Fibroblast of the aortic adventitia (primary cell): ENCODE data around the gene RHEB.

DNA sequence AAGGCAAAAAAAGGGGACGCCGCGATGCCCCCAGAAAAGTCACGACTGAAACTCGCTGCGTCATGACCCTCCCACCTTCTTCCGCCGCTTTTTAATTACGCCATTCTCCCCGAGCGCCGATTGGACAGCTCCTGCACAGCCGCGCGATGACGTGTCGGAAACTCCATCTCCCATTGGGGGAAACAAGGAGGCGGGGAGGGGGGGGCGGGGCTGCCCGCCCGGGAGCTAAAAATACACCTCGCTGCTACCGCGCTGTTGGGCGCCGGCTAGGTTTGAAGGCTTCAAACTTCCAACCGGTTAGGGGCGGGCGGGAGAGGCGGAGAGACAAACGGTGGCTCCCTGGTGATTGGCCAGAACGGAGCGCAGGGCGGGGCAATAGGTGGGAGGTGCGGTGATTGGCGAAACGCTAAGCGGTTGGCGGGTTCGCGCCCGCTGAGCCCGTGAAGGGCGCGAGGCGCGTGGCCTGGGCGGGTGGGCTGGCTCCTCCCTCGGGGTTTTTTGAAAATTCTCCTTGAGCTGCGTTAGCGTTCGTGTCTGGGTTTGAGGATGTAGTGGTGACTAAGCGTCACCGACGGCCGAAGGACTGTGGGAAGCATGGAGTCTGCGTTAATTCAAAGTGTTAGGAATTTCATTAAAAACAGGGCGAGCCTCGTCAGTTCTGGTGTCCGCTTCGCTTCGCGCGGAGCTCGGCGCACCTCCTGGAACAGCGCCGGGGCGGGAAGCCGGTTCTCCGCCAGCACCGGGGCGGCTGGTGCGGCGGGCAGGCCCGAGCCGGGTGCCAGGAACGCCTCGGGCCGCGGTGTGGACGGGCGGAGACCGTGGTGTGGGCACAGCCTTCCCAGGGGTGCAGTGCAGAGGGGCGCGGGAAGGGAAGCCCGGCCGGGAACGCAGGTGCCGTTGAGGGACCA lies at the start of gene RHEB:
RHEB (minus strand) TSS at position 73 of the 908 bp plus-strand sequence.
- CAGE, long polyA plus RNA, result no peak

- CAGE, long polyA plus RNA, result no peak
These were observed 18.5 kb upstream of the RHEB start for GRCh38 chr7:151538205-151538643.

- CAGE, long polyA plus RNA, result no peak
These were observed 40.5 kb upstream of the RHEB start for GRCh38 chr7:151560199-151560669.

- CAGE, long polyA plus RNA, result no peak
These were observed 169.9 kb upstream of the RHEB start for GRCh38 chr7:151689397-151690104.

DNA sequence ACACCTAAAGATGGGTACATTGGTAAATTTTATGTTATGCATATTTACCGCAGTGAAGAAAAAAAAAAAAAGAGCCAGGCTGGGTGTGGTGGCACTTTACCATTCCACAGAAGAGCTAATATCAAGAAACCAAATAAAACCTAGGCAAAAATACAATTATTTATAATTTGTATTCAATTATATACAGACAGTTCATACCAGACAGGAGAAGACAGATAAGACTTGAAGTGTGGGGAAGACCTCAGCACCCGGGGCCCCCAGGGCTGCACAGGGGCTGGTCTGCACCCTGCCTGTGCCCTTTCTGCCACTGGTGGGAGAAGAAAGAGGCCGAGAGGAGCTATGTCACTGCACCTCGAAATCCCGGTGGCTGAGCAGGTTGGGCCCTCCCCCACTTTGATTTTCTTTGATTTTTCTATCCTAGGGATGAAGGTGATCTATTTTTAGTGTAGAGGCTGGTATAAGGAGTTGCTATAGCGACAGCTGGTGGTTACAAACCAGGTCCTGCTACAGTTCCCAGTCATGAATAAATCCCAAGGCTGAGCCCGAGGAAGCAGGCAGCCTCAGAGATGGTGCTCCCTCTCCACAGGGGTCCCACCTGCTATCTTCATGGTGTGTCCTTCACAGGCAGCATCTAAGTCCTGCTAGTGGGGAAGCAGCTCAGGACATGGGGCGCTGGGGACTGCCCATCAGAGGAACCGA lies 151.3 kb downstream of the PRKAG2 start:
- CAGE, long polyA plus RNA, result no peak

DNA sequence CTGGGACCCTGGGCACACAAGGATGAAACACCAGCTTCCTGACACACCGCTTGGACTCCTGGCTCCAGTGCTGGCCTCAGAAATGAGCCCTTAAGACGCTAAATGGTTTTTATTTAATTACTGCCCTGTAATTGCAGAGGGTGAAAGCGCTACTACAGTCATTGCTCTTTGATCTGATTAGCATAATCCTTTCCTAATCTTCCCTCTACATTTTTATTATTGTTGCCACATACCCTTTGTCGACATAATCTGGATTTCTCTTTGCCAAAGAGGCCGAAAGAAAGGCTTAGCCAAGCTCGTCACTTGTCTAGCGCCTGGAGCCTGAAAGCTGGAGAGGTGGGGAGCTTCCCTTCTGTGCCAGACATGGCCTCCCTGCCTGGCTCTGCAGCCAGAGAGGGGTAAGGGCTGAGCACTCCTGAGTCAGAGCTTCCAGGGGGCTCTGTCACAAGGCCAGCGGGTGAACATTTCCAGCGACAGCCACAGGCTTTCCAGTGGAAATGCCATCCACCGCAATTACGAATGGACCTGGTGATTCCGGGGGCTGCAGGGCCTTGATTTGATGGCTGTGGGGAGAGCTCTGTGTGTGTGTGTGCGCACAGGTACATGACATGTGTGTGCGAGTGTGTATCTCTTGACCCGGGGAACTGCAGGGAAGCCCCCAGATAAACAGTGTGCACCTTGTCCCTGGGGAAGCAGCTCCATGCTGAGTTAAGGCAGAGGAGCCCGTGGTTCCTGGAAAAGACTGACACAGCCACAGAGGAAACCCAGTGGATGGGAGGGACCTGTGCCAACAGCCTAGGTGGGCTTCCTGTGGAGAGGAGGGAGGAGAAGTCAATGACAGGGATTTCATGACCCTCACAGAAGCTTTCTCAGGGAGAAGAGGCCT lies 145.7 kb downstream of the PRKAG2 start:
- CAGE, long polyA plus RNA, result no peak

- CAGE, long polyA plus RNA, result no peak
These were observed 142.8 kb downstream of the PRKAG2 start for GRCh38 chr7:151733890-151734714.

GRCh38 chr7:151757040-151757557 lies 119.8 kb downstream of the PRKAG2 start:
- CAGE, long polyA plus RNA, result no peak

- CAGE, long polyA plus RNA, result no peak
These were observed 86.0 kb downstream of the PRKAG2 start for GRCh38 chr7:151790824-151791489.

- CAGE, long polyA plus RNA, result no peak
These were observed 80.6 kb downstream of the PRKAG2 start for GRCh38 chr7:151796198-151796917.

- CAGE, long polyA plus RNA, result no peak
These were observed 25.1 kb downstream of the PRKAG2 start for GRCh38 chr7:151851709-151852229.

GRCh38 chr7:151853930-151854804 lies 22.7 kb downstream of the PRKAG2 start:
- CAGE, long polyA plus RNA, result no peak

GRCh38 chr7:151867641-151867788 lies 9.4 kb downstream of the PRKAG2 start:
- CAGE, long polyA plus RNA, result no peak

DNA sequence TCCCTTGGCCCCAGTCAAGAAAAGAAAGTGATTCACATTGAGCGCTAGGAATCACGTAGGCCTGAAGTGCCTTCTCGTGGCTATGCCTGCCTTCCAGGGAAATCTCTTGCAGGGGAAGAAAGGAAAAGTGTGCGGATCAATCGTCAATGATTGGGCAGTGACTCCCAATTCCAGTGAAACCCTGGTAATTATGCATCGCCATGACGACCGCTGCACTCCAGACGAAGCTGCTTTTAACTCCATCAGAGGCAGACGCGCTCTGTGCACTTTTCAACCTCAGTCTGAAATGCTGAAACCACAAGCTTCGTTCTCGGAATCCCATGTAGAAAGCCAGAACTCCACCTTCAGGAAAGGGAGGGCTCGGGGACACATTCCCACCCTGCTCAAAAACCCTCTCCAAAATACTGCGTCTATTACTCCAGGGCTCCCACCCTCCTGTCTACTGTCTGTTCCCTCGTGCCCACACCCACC lies 24.1 kb upstream of the PRKAG2 start:
- CAGE, long polyA plus RNA, result no peak

DNA sequence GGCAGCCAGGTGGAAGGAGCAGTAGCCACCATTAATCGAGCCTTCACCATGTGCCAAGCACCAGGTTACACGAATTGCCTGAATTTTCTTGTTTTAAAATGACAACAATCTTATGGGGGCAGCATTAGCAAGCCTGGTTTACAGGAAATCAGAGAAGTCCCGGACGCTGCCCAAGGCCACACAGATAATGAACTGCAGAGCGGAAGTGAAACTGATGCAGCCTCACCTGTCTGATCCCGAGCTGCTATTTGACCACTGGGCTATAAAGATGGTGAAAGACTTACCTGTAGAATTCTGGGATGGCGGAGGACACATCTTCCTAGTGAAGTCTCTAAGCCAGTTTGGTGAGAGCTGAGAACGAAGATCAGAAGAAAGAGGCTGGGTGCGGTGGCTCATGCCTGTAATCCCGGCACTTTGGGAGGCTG lies 21.7 kb upstream of the GALNTL5 start:
- CAGE, long polyA plus RNA, result no peak

DNA sequence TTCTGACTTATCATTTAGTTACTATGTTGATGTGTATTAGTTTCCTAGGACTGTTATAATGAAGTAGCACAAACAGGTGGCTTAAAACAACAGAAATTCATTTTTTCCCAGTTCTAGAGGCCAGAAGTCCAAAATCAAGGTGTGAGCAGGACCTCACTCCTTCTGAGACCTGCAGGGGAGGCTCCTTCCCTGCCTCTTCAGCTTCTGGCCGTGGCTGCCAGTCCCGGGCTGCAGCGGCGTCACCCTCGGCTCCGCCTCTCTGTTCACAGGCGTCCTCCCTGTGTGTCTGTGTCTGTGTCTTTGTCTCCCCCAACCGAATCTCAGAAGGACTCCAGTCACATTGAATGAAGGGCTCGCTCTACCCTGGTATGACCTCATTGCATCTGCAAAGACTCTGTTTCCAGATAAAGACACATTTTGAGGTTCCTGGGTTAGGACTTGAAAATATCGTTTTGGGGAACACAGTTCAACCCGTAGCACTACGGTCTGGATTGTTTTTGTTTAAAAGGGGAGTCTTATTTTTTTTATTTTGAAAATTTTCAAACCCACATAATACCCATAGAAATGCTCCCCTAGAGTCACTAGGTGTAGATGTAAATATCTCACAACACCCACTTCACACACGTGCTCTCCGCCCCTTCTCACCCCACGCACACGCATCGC lies 33.1 kb upstream of the GALNT11 start:
- CAGE, long polyA plus RNA, result no peak

DNA sequence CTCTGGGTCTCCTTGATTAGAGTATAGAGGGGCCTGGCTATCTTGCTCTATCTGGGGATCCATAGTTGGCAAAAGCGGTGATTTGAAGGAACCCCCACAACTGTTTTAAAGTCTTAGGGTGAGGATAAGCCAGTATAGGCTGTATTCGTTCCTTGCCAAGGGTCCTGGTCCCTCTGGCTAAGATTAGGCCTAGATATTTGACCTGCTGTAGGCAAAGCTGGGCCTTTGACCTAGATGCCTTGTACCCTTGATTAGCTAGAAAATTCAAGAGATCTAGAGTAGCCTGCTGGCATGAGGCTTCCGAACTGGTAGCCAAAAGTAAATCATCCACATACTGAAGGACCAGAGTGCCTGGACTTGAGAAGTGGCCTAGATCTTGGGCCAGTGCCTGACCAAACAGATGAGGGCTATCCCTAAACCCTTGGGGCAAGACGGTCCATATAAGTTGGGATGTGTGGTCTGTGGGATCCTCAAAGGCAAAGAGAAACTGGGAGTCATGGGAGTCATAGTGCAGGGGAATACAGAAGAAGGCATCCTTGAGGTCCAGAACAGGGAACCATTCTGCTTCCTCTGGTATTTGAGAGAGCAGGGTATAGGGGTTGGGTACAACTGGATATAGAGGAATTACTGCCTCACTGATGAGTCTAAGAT lies 6.5 kb downstream of the GALNT11 start:
- CAGE, long polyA plus RNA, result no peak

DNA sequence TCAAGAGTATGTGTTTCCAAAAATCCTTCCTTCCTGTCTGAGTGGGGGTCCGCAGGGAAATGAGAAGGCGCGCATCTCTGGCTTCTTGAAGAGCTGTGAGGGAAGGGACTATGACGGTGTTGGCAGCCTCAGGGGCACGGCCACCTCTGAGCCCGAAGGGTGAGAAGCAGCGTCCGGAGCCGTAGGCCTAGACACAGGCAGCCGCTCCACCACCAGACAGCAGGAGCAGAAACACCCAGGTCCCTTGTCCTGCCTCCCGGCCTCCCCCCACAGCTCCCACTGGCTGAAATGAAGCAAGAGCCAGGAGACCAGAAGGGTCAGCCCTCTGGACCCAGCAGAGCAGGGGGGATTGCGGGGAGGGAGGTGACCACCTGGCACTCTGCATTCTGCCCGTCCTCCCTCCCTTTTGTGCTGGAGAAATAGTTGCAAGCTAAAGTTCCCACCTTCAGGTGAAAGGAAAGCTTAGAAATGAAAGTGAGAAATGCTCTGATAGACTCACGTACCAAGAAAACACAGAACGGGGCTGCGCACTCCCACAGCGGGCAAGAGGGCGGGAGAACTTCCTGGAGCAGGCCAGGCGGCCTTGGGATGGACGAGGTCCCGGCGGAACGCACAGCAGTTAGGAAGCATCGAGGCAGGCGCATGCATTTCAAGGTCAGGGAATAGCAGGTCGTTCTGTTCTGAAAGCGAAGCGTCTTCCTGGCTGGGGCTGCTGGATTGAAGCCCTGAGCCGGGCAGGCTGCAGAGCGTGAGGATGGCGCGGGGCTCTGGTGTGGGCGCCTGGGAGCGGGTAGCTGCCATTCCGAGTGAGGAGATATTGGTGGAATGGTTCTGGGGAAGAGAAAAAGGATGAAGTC lies 105.5 kb downstream of the GALNT11 start:
- CAGE, long polyA plus RNA, result no peak

DNA sequence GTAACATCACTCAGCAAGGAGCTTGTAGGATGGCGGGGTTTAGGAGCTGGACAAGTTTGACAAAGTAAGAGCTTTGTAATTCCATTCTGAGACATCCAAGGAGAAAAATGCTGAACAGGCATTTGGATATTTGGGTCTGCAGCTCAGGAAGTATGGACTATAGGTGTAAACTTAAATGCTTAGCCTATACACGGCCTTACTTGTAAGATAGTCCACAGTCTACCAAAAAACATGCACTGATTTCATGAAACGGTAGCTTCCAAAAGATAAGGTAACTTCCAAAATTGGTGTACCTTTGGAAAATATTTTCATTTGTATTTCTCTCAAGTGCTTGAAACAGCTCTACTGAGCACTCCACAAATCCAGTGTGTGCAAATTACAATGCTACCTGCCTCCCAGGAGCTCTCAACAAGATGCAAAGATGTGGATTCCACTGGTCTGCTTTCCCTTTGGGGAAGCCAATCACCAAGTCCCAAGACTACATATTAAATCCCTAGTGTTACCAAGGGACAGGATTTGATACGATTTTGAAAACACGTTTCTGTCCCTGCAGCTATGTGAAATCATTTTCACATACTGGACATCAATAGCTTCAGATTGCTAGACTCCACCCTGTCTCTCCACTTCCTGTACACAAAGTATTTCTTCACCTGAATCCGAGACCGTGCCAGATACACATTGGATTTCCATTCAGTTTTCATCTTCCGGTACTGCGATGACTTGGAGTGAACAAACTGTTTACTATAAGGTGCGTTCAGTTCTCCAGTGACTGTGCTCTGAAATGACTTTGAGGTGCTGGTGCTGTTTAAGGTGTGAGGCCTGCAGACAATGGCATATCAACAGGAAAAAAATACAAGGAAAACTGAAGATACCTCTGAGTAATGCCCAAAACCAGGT lies 118.8 kb downstream of the GALNT11 start:
- CAGE, long polyA plus RNA, result no peak

GRCh38 chr7:152335787-152336648 lies 99.8 kb downstream of the KMT2C start:
- CAGE, long polyA plus RNA, result no peak